Anterior vena cava (tissue), 1 donor: ENCODE measurements around a stretch of chr15.

GRCh38 chr15:85706650-85707535 lies 87.8 kb downstream of the KLHL25 start:
- PRO-cap, result unidirectional peak, minus-strand start at chr15:85707163; unidirectional peak, minus-strand start at chr15:85707174

- PRO-cap, result no peak
Measured at GRCh38 chr15:85724832-85725590, 69.7 kb downstream of the KLHL25 start.

DNA sequence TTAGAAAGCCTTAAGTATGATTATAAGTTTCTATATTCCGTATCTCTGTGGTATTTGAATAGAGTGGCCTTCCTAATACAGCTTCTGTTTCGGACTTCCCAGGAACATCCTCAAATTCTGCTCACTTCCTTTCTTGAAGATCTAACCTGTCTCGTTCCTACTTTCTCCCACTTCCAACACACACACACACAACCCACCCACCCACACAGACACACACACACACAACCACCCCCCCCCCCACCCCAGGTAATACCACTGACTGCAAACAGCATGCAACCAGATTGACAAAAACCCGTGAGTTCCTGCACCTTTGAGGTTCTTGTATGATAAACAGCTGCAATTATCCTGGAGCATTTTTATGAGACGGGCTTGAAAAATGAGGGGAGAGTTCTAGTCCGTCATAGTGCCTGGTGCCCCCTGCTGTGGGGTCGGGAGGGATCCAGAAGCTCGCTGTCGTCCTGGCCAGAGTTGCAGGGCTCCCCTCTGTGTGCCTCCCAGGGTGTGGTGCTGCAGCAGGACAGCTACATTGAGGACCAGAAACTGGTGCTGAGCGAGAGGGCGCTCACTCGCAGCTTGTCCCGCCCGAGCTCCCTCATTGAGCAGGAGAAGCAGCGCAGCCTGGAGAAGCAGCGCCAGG lies 54.1 kb downstream of the KLHL25 start:
- PRO-cap, result no peak

- PRO-cap, result no peak
Measured at GRCh38 chr15:85745959-85746473, 48.7 kb downstream of the KLHL25 start.

- PRO-cap, result no peak
Measured at GRCh38 chr15:87463942-87464266, 792.6 kb downstream of the NTRK3 start.

DNA sequence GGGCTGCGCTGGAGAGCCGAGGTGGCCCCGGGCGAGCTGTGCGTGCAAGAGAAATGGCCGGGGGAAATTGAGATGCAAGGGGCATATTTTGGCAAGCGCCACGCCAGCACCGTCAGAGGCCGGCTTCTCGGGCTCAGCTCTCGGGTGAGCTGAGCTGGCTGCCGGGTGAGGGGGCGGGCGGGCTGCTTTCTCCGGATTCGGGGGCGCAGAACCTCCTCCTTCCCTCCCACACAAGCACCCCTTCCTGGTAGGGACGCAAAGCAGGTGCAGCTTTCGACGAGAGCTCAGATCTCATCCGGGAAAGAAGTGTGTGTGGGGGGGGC lies 1.0 kb upstream of the NTRK3 start:
- PRO-cap, result no peak

- PRO-cap, result no peak
Measured at GRCh38 chr15:88356896-88357339, 100.4 kb upstream of the NTRK3 start.

DNA sequence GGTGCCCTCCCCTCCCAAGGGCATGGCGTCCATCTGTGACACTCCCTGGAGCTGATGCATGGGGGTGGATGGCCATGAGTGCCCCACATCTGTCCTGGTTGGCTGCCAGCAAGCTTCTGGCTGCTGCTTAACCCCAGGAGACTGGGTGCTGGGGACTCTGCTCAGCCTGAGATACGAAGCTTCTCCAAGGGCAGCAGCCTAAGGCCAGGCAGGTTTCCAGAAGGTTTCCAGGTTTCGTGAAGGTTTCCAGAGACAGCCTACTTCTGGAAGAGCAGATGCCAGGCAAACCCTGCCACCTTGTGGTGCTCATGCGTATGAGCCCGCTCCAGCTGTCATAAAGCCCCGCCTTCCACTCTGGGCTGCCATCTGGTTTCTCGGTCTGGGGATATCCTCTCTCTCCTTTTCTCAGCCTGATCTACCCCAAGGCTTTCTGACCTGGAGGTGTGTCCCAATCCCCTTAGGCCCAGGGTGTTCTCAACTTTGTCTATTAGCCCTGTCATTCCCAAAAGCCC lies 12.2 kb downstream of the MRPL46 start:
- PRO-cap, result no peak

GRCh38 chr15:88635479-88636605 lies 3.0 kb upstream of the ISG20 start:
- PRO-cap, result no peak

DNA sequence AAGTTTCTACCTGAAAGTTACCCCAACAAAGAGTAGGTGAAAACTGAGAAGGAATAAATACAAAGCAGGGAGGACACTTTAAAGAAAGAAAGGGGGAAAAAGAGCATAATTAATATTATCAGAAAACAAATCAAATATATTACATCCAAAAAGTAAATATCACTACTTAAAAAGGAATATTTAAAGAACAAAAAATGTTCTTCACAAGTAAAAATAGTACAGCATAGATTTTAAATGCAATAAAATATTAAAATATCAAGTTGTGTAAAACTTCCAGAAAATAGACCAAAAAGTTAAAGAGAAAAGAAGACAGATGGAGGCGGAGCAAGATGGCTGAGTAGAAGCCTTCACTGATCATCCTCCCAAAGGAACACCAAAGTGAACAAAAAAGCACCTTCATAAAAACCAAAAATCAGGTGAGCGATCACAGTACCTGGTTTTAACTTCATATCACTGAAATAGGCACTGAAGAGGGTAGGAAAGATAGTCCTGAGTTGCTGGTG lies 23.9 kb downstream of the ISG20 start:
- PRO-cap, result no peak

DNA sequence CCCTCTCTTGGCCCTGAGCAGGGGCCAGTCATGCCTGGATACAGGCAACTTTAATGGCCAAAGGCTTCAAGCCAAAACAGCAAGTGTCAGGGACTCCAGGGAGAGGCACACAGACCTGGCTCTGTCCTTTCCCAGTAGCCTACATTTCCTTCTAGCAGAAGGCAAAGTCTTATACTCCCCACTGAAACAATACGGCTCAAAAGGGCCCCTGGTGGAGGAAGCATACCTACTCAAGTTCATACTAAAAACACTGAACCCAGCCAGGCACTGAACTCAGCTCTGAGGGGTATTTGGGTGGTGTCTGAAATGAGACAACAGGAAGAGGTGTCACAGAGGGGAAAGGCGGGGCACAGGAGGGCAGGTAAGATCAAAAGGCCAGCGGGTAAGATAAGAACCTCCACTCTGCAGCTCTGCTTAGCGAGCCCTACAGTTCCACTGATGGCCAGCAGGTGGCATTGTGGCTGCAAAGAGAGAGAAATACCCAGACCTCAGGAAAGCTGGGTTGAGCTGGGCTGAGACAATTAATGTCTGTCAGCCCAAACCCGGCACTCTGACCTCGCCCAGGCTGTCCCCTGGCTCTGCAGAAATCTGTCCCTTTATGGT lies 8.6 kb downstream of the MFGE8 start:
- PRO-cap, result no peak

DNA sequence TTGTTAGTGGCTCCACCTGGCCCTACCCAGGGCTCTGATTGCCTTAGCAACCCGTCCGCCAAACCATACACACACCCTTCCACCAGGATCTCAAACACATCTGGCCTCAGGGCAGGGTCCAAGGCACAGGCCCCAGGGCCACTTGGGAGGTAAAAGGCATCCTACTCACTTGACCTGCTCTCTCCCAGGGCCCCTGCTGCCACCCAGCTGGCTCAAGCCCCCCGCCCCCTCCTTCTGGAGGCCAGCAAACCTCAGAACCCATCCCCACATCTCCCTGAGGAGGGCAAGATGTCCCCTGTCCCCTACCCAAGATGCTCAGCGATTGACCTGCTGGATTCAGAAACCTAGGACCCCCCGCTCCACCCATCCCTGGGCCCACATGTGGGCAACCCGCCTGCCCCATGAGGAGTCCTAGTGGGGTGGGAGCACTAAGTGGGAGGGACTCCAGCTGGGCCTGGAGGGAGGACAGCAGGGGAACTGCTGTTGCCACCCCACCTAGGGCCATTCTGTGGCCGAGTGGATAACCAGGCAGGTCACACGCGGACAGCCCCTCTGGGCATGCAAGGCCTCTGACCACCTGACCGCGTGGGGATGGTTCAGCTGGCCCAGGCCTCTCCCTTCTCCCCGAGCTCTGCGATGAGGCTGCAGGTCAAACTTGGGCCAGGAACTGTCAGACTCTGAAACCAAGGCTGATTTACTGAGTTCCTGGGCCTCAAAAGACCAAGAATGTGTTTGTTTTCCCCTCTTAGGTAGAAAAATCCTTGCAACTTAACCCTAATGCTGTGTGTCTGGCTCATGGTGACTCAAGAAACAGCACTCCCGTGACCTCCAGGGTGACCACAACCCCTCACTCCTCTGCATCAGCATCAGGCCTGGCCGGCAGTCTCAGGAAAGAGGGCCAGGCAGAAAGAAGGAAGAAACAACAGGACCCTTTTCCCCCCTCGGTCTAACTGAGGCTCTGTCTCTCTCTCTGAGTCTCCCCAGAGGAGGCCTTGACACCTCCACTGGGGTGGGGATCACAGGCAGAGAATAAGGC lies 4.2 kb downstream of the MFGE8 start:
- PRO-cap, result bidirectional peak, plus-strand start at position 882 of the sequence, minus-strand start at position 627 of the sequence

GRCh38 chr15:89051685-89052424 lies 36.4 kb upstream of the ABHD2 start:
- PRO-cap, result unidirectional peak, plus-strand start at chr15:89052162

GRCh38 chr15:89119391-89120572 lies 31.5 kb downstream of the ABHD2 start:
- PRO-cap, result no peak

DNA sequence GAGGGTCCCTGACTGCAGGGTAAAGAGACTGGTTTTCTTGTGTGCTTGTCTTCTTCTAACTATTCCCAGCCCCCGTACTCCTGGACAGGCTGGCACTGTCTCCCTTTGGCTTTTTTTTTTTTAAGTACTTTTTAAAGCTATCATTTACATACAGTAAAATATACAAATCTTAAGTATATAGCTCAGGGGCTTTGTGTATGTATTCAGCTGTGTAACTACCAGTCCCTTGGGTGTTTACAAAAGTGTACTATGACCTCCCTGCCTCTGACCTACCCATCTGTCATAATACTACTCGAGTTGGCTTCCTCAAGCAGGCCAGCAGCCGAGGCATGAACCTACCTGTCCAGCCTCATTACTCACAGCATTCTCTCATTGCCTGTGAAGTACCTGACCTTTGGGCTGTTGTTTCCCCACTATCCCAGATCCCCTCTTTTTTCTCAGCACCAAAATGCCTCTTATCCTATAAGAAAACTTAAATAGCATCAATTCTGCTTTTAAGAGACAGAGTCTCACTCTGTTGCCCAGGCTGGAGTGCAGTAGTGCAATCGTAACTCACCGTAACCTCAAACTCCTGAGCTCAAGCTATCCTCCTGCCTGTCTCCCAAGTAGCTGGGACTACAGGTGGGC lies 33.2 kb downstream of the ABHD2 start:
- PRO-cap, result no peak

- PRO-cap, result no peak
Measured at GRCh38 chr15:89157867-89158533, 63.4 kb downstream of the RLBP1 start.

- PRO-cap, result no peak
Measured at GRCh38 chr15:89183550-89184133, 37.7 kb downstream of the RLBP1 start.

DNA sequence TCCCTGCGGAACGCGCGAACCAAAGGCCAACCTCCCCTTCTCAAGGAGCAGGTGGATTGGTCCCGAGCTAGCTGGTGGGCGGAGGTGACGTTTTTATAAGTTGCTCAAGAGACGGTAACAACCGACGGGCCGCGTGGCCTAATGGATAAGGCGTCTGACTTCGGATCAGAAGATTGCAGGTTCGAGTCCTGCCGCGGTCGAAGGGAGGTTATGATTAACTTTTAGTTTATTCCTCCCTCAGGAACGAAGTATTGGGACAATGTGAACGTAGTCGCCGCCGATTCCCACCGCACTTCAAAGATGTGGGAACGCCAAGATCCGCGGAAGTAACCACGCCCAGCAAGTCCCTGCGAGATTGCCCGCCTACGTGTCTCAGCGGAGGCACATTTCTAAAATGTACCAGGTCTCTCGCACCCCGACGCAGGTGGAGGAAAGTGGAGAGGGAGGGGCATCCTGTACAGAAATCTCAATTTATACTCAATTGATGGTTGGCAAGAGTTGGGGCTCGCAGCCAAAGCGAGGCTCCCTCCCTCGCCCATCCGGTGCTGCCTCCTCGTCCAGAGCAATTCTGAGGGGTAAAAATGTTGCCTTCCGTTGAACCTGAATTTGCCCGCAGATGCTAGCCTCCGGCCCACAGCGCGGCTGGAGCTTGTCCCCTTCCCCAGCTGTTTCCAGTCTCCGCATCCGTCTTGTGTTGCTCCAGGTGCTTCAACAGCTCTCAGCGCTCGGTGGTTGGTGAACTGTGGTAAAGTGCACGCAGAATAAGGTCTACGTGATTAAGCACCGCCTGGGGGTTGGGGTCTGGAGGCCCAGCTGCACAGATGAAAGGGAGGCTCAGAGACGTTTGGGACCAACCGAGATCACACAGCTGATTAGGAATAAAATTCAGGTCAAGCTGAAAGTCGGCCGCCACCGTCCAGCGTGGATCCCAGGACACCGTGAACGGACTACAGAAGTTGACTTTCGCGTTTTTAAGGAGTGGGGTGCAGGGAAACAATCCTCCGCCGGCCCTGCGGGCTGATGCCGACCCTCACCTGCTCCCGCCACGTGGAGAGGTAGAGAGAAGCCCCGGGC lies 659 bp upstream of the POLG start:
- PRO-cap, result bidirectional peak, plus-strand start at position 186 of the sequence, minus-strand start outside the sequence

DNA sequence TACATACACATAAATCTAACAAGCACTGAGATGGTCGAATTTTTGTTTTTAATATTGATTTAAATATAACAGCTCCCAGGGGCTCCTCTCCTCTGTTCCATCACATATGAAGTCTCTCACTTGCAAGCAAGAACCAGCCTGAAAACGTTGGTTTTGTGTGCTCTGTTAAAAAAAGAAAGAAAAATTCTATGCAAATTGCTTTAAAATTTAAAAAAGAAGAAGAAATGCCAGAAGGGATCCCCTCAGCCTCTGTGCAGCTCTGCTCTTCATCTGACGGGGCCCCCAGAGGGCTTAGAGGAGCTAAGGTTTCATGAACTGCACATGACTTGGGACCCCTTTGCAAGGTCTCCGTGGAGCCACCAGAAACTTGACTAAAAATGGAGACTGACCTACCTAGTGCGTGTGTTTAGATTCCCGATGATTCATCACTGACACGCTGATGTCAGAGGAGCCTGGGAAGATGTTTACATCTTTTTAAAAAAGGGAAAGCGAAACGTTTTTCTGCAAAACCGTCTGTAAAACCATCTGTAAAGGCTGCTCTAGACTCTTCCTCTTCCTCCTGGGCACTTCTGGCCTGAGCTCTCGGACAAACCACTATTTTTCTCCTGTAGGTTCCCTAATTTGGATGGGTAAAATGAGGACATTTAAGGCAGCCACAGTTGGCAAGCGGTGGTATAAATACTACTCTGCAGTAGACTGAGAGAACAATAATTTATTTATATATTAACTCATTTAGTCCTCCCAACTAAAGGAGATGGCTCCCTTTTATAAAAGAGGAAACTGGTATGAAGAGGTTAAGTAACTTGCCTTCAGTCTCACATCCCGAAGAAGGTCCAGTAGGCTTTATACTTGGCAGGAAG lies 67.2 kb upstream of the POLG start:
- PRO-cap, result no peak

- PRO-cap, result no peak
Measured at GRCh38 chr15:89498090-89498833, 1.9 kb upstream of the RHCG start.